Tongue (tissue), 2 donors: ENCODE results near the gene HIP1.

- RAMPAGE, long total RNA, result no peak
Observed at GRCh38 chr7:74029407-74029812, 1.4 kb downstream of the ELN start.

DNA sequence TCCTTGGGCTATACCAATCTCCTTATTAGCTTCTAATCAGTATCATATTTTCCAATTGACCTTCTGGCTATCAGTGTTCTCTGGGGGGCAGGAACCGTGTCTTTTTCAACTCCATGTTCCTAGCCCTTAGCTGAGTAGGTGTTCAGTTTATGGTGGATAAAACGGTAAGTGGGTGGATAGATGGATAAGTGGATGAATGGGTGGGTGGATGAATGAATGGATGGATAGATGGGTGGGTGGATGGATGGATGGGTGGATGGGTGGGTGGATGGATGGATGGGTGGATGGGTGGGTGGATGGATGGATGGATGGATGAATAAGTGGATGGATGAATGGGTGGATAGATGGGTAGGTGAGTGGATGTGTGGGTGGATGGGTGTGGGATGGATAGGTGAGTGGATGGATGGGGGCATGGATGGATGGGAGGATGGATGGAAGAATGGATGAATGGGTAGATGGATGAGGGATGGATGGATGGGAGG lies 25.5 kb downstream of the ELN start:
- RAMPAGE, long total RNA, result no peak

- RAMPAGE, long total RNA, result no peak
Observed at GRCh38 chr7:74217203-74218434, 7.8 kb downstream of the LAT2 start.

DNA sequence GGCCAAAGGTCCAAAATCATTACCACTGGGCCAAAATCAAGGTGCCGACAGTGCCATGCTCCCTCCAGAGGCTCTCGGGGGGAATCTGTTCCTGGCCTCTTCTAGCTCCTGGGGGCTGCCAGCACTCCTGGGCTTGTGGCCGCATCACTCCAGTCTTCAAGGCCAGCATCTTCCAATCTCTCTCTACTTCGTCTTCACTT lies 38.9 kb downstream of the GTF2IRD1 start:
- RAMPAGE, long total RNA, result no peak

- RAMPAGE, long total RNA, result no peak
Observed at GRCh38 chr7:74993863-74994392, 29.4 kb downstream of the CASTOR2 start.

GRCh38 chr7:75025303-75025898 lies 48.2 kb downstream of the RCC1L start:
- RAMPAGE, long total RNA, result no peak

DNA sequence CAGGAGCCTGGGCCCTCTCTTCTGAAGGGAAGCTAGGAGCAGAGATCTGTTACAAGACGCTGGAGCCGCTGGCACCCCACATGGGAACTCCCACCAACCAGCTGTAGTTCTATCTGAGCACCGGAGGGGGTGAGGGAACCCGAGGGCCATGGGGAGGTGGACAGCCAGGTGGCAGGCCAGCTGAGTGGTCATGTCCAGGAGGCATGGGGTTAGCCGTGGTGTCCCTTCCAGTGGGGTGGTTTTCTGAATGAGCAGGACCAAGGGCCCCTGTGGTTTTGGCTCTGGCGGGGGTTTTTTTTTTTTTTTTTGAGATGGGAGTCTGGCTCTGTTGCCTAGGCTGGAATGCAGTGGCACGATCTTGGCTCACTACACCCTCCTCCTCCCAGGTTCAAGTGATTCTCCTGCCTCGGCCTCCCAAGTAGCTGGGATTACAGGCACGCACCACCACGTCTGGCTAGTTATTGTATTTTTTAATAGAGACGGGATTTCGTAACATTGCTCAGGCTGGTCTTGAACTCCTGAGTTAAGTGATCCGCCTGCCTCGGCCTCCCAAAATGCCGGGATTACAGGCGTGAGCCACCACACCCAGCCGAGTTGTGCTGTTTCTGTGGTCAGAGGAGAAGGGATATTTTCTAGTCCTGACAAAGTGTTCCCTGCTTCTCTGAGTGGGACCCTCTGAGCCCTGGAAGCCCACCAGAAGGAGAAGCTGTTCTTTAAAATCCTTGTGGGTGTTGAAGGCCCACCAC lies 47.5 kb downstream of the RCC1L start:
- RAMPAGE, long total RNA, result no peak

DNA sequence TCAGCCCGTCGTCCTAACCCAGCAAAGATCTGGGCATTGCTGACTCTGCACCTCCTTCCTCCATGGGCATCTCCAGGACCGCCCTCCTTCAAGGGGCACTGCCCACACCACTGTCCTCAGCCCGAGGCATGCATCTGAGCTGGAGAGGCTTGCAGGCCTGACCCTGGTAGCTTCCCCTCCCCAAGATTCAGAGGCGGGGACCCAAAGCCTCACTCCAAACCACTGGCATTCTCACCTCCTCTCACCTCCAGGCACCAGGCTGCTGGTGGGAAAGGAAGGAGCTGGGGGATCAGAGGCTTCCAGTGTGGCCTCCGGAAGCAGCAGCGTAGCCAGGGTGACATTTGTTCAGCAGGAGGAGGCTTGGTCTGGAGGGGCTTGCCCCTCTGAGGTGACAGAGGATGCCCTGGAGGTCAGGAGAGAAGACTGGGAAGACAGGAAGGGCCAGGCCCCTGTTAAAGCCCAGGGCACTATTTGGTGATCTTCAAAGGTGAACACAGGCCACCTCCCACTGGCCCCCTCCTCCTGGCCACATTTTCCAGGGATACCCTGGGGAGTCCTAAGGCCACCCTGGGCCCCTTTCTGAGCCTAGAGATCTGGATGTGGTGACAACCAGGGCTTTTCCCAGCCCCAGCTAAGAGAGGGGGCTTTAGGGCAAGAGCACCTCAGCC lies 44.8 kb downstream of the RCC1L start:
- RAMPAGE, long total RNA, result no peak

DNA sequence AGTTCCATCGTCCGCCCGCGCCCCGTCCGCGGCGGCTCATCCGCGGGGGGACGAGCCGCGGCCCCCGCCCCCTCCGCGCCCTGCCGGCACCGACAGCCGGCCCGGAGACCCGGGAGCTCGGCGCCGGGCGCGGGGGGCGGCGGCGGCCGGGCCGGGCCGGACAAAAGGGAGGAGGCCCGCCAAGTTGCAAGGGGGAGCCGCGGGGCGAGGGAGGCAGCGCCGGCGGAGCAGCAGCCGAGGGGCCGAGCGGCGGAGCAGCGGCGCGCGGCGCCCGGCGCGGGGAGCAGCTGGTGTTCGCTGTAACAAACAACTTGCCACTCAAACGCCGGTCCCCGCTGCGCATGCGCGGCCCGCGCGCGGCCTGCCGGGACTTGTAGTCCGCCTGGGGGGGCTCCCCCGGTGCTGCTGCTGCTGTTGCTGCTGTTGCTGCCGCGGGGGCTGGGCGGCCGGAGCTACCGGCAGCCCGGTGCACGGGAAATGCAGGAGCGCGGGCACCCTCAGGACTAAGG lies 43.1 kb upstream of the SPDYE13 start:
- RAMPAGE, long total RNA, result no peak

- RAMPAGE, long total RNA, result no peak
Observed at GRCh38 chr7:75440925-75441885, 44.9 kb downstream of the POM121C start.

GRCh38 chr7:75695103-75695302 lies 43.7 kb downstream of the HIP1 start:
- RAMPAGE, long total RNA, result no peak

GRCh38 chr7:75738807-75739083 lies at the start of gene HIP1:
TSS of gene HIP1 (minus strand) at chr7:75738941.
- RAMPAGE, long total RNA, result no peak

DNA sequence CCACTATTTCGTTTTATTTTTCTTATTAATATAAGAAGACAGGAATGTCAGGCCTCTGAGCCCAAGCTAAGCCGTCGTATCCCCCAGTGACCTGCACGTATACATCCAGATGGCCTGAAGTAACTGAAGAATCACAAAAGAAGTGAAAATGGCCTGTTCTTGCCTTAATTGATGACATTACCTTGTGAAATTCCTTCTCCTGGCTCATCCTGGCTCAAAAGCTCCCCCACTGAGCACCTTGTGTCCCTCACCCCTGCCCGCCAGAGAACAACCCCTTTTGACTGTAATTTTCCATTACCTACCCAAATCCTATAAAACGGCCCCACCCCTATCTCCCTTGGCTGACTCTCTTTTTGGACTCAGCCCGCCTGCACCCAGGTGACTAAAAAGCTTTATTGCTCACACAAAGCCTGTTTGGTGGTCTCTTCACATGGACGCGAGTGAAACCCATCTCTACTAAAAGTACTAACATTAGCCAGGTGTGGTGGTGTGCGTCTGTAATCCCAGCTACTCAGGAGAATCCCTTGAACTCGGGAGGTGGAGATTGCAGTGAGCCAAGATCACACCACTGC lies 16.2 kb upstream of the CCL26 start:
- RAMPAGE, long total RNA, result no peak

DNA sequence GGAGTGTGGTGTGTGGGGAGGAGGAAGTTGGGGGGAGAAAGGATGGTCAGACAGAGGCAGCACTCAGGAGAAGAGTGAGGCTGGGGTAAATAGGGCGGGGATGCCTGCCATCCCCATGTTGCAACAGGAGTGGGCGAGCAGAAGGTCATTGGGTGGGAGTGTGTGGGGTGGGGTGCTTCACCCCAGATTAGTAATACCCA lies 3.6 kb upstream of the CCL24 start:
- RAMPAGE, long total RNA, result no peak

DNA sequence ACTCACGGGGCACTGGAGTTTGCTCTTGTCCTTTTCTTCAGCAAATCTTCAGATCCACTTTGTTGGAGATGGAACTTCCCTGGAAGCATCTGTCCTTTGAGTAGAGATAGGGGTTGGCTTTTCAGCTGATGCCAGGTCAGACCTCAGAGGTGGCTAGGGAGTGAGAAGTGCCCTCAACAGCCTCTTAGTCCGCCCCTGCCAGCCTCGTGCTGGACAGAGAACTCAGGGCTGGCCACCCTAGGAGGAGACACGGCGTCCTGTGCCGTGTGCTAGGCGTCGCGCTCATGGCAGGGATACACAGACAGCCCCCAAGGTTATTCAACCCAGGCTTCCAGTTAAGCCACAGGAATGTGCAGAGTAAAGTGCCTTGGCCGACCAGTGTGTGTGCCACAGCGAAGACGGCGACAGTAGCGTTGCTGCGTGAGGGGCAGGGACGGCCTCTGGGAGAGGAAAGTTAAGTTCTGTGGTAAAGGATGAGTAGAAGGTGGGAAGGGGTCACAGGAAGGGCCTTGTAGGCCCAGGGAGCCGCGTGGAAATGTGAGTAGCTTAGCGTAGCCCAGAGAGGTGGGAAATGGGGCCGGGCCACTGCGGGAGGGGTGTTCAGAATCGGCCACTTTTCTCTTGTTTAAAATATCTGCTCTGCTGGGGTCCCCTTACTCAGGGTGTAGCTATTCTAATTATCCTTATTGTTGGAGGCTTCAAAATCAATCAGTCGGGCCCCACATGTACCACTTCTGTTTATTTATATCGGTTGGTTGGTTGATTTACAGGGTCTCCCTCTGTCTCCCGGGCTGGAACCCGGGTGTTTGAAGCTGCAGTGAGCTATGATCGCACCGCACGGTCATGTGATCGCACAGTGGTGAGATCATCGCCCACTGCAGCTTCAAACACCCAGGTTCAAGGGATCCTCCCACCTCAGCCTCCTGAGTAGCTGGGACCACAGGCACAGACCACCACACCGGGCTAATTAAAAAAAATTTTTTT lies 24.6 kb downstream of the TMEM120A start:
- RAMPAGE, long total RNA, result no peak

- RAMPAGE, long total RNA, result no peak
Observed at GRCh38 chr7:75985381-75986207, 8.8 kb downstream of the TMEM120A start.

DNA sequence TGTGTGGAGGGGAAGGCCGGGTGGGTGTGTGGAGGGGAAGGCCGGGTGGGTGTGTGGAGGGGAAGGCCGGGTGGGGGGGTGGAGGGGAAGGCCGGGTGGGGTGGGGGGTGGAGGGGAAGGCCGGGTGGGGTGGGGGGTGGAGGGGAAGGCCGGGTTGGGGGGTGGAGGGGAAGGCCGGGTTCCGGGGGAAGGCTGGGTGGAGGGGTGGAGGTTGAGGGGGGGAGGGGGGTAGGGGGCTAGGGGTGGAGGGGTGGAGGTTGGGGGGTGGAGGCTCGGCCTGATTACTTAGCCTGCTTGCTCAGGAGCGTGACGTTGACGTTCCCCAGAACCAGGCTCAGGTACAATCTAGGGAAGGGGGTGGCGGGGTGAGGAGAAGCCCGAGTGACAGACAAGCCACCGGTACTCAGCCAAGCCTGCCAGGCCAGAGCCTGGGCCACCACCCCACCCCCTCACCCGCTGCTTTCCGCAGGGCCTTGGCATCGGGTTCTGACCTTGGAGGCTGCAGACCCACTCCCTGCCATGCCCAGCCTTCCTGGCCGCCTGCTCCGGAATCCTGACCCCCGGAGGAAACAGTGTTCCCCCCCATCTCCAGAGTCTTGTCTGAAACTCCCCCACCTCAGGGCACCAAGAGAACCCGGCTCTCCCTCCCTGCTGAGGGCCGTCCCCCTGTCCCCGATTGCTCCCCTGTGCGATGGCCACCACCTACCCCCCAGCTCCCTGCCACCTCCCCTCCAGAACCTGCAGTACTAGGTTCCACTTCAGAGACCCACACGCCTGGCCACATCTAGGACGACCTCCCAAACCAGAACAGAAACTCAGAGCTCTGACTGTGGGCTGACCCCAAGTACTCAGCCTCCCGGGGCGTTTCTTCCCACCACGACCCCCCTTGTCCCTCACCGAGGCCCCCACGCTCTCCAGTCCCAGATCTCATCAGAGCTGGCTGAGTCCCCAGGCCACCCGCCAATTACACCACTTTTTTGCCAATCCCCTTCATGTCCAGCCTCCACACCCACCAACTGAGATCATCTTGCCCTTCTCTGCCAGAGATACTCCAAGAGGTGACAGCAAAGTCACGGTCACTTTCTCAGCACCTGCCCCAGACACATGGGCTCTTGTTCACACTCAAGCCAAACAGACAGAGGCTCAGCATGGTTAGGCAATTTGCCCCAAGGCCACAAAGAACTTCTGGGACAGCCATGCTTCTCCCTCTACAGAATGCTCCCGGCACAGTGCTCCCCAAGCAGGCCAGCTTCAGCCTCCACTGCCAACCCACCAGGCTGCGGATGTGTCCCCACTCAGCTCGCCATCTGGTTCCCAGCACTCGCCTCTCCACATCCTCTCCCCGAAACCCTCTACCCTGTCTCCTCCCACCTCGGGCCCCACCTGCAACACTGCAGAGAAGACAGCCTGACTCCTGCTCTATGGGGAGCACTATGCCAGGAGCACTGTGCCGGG lies 5.0 kb downstream of the TMEM120A start:
- RAMPAGE, long total RNA, result no peak

- RAMPAGE, long total RNA, result no peak
Observed at GRCh38 chr7:75990909-75991547, 3.4 kb downstream of the TMEM120A start.

DNA sequence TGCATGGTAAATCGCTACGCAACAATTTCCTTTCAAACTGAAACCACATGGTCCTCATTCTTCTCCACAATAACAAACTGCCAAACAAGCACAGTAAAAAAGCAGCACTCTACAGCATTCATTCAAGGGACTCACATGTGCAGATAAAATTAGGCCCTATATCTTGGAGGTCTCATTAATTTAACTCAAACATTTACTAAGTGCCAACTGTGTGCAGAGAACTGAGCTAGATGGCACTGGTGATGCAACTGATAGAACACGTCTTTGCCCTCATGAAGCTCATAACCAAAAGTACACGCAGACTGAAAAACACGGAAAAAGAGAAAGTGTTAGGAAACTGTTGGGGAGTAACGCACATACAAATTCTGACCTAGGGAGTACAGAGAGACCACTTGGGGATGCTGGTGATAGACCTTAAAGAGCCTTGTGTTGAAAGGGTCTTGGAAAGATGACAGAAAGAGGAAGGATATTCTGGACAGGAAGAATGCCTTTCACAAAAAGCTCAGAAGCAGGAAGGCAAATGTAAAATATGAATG lies 68.3 kb upstream of the SRRM3 start:
- RAMPAGE, long total RNA, result no peak

DNA sequence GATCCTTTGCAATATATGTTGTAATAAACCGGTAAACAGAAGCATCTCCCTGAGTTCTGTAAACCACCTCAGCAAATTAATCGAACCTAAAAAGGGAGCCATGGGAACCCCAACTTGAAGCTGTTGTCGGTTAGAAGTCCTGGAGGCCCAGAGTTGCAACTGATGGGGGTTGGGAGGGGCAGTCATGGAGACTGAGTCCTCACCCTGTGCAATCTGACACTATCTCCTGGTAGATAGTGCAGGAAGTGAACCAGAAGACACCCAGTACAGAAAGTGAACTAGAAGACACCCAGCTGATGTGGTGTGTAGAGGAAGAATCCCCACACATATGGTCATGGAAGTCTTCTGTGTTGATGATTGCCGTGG lies 58.9 kb upstream of the SRRM3 start:
- RAMPAGE, long total RNA, result no peak